ENCODE data around the gene DBNL.

DNA sequence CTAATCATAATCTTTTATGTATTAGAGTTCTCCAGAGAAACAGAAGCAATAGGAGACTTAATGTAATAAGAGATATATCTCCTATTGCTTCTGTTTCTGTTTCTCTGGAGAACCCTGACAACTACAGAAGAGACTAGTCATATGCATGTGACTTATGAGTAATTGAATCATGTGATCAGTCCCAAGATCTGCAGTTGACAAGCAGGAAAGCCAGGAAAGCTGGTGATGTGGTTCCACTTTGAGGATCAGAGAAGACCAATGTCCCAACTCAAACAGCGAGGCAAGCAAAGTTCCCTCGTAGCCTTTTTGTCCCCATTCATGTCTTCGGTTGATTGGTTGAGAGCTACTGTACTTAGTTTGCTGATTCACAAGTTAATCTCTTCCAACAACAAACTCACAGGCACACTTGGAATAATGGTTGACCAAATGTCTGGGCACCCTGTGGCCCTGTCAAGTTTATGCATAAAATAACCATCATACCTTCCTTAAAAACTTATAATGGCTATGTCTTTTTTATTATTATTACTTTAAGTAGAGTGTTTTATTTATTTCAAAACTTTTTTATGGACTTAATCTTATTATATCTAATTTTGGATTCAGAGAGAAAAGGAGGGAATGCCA is 412.2 kb downstream of the SUGCT start:
- RRBS = no CpG with 5 or more reads among the region's 3 CpGs

GRCh38 chr7:40717248-40717665 is 582.5 kb downstream of the SUGCT start:
- RRBS = no CpG with 5 or more reads among the region's 9 CpGs

GRCh38 chr7:40899877-40900410 is 765.1 kb downstream of the SUGCT start:
- RRBS = no CpG with 5 or more reads among the region's 12 CpGs

- RRBS = no CpG with 5 or more reads among the region's 10 CpGs
Observed at GRCh38 chr7:41047738-41048252, 655.1 kb downstream of the INHBA start.

GRCh38 chr7:41835296-41835662 is 132.4 kb upstream of the INHBA start:
- RRBS = no CpG with 5 or more reads among the region's 4 CpGs

DNA sequence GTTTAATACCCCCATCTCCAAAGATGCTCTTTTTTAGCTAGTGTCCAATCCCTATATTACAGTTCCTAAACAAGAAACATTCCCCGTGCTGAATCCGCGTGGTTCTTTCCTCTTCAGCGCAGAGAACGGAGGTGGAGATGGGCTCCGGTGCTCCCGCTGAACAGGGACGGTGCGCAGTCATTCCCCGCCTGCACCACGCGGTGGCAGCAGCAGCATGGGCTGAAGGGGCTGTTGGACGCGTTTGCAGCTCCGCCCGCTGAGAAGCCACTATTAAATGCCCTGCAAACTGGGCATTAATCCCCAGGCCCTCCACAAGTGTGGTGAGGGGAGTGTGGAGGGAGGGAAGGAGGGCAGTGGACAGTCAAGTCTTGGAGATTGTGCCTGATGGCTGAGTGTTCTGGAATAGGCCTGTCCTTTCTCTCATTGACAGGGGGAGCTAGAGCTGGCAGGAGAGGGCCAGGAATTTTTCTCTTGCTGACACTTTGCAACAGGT is 240.2 kb upstream of the INHBA start:
- RRBS = no CpG with 5 or more reads among the region's 16 CpGs

- RRBS = no CpG with 5 or more reads among the region's 6 CpGs
Observed at GRCh38 chr7:41956354-41956645, 253.4 kb upstream of the INHBA start.

GRCh38 chr7:42068503-42069408 is 168.3 kb downstream of the GLI3 start:
- RRBS = no CpG with 5 or more reads among the region's 15 CpGs

DNA sequence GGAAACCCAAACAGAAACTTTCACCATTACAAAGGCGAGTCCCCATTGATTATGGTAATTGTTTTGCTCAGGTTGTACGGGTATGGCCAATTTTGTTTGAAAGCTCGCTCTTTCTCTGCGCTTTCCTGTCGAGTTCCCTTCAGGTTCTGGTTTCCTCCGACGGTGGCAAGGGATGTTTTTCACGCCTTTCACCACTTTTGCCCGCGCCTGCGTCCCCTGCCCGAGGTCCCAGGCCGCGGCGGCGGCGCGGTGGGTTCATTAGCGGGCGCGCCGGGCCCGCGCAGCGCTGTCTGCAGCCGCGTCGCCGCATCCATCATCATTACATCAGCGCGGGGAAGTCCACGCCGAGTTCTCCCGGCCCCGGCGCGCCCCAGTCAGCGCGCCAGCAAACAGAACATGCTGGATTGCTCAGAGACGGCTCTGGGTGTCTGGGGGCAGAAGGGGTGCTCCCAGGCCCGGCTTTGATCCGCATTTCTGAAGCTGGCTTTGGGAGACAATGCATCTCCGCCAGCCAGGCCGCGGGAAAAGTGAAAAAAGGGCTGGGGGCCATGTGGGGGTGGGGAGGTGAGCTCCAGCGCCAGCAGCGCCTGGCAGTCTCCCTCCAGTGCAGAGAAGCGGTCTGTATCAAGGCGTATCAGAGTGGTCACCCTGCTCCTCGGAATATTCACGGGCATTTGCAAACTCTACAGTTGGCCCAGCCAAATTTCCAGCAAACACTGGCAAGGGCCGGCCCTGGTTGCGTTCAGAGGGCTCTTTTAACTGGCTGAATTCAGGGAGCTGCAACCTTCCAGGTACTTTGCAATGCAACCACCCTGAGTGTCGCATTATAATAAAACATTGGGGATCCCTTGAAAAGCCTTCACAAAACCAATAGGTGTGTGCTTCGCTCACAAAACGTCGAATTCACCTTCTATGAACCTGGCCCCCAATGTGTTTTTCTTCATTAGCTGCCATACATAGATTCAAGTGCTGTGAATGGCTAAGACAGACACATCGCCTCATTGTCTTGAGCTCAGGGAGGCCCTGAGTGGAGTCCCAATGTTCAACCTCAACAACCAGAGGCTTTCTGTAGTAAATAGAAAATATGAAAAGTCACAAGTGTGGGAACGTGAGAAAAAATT is 8.8 kb downstream of the GLI3 start:
- RRBS = 35% methylated on average over 19 of the region's 59 CpGs

DNA sequence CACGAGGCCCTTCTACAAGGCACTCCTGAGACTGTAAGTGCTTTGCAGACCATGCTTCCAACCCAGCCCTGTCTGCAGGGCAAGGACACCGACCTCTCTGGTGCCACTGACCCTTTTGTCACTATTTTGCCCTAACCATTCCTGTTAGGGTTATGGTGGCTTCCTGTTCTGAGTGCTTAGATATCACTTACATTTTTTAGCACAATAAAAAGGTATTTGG is 41.8 kb upstream of the STK17A start:
- RRBS = no CpG with 5 or more reads among the region's 2 CpGs

DNA sequence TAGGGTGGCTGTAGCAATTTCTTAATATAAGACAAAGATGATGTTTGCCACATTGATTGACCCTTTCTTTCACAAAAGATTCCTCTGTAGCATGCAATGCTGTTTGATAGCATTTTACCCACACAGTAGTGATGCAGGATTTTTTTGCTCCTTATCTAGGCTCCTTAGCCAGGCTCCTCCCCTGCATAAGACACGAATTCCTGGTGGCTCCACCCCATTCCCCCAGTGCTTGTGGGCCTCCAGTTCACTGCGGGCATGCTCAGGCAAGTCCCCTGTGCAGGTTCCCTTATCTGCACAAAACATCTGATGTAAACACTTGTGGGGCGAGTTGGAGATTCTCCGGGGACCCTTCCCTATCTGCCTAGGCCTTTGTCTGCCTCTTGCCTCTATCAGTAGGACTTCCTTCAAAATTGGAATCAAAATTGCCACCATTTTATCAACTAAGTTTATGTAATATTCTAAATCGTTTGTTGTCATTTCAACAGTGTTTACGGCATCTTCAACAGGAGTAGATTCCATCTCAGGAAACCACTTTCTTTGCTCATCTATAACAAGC is 5.4 kb upstream of the STK17A start:
- RRBS = no CpG with 5 or more reads among the region's 6 CpGs

- RRBS = no CpG with 5 or more reads among the region's 17 CpGs
Observed at GRCh38 chr7:43639520-43640694, 57.0 kb downstream of the STK17A start.

GRCh38 chr7:43758969-43759367 is 488 bp downstream of the BLVRA start:
- RRBS = no CpG with 5 or more reads among the region's 30 CpGs

- RRBS = no CpG with 5 or more reads among the region's 4 CpGs
Observed at GRCh38 chr7:43938909-43939509, 12.8 kb downstream of the UBE2D4 start.

DNA sequence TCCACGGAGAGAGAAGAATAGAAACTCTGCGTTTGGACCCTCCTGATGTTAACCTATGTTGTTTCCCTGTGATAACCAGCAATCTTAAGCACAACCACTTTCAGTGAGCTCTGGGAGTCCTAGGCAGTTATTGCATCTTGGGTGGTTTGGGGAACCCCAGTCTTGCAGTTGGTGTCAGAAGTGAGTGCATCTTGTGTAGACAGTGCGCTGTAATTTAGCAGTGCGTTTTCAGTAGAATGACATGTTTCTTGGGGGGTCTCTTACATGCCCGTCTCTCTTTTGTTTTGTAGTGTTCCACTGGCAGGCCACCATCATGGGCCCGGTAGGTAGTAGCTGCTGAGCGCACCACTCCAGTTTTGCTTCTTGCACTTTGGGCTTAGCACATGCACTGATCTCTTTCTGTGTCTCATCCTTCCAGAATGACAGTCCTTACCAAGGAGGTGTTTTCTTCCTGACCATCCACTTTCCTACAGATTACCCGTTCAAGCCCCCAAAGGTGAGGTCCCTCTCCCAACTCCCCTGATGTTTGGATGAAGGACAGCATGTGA is 16.4 kb downstream of the UBE2D4 start:
- RRBS = no CpG with 5 or more reads among the region's 8 CpGs

- RRBS = 1% methylated on average over 28 of the region's 47 CpGs
Observed at GRCh38 chr7:44044332-44044834, at the start of gene DBNL. TSS of gene DBNL (plus strand) at chr7:44044702.

DNA sequence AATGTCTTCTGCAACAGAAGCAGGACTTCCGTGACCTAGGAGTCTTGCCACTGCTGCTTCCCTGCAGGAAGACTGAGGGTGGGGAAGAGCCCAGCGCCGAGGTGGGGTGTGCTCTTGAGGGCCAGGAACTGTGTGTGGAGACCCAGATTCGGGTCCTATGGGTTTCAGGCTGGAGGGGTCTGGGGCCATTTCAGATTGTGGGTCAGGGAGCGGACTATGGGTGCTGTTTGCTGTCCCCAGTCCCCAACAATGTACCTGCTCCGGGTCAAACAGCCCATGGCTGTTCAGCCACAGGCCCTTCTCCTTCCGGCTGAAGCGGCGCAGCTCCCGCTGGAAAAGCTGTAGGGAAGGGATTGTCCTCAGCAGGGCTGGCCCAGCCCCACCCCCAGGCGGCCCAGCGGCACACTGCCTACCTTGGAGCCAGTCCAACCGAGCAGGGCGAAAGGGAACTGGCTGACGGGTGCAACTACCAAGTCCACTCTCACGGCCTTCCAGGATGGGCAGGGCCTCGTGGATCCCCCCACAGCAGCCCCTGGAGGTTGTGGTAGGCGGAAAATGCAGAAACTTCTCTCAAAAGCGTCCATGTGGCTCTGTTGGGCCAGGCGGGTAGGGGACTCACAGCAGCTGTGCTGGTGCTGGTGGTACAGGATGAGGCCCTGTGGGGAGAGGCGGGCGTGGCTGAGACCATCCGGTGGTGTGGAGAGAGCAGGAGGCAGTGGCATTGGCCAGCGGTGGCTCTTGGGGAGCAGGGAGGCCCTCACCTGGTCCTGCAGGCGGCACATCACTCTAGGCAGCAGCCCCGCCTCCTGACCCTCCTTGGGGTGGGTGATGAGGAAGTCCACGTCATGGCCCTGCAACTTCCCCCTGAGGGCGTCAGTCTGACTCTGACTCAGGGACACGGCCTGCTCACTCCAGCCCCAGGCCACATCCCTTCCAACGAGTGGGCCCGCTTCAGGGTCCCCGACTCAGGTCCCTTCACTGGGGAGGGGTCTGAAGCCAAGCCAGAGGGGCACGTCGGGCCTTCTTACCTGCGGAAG is 8.3 kb upstream of the PGAM2 start:
- RRBS = no CpG with 5 or more reads among the region's 35 CpGs

- RRBS = no CpG with 5 or more reads among the region's 6 CpGs
Observed at GRCh38 chr7:44100406-44100898, 3.7 kb upstream of the AEBP1 start.

- RRBS = no CpG with 5 or more reads among the region's 14 CpGs
Observed at GRCh38 chr7:44102001-44102850, 1.9 kb upstream of the AEBP1 start.

DNA sequence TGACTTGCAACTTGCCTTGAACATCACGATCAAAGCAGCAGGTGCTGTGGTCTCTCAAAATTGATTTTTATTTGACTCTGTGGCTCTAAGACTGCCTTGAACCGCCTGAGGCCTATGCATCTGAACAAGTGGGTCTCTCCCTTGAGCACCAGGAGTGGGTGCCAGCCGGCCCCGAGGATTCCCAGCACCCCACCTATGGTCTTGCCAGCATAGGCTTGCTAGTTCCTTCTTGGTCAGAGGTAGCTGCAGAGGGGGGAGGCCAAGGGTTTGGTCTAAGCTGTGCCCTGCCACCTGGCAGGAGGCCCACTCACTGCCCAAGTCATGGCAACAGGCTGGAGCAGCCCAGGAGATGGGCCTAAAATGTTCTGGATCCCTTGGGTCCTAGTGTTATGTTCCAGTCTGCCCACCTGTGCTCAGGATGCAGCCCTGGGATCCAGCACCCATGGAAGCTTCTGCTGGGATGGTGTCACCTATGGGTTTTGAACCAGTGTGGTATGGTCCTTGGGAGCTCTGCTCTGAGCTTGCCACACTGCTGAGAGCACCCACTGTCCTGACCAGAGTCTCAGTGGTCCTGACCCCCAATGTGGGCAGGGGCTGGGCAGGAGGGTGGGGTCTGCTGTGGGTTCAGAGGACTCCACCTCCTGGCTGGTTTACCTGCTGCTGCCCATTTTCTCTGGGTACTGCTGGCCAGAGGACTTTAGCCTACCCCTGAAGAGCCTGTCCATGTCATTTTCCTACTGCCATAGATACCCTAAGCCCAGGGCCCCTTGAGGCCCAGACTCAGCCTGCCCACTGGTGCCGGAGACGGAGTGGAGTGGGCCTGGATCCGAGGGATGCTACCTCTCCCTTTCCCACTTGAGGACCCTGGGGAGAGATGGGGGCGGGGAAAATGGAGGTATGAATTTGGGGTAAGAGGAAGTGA is 12.6 kb downstream of the YKT6 start:
- RRBS = no CpG with 5 or more reads among the region's 8 CpGs